Temporal lobe (tissue), 2 donors: ENCODE measurements around a stretch of chr13.

DNA sequence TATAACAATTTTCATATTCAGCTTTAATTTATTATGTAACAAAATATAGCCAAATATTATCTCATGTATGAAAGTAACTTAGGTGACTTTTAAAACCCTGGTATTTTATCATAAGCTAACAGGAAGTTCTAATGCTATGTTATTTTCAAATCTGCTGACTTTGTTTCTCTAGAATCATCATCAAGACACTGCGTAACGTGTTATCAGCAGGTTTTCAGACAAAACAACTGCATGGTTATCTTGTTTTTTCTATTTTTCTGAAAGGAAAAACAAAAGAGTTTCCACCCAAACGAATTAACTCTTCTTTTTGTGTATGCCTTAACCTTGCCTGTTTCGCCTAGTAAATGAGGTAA is 156.3 kb downstream of the TBC1D4 start:
- RAMPAGE, long total RNA: no peak

GRCh38 chr13:75458119-75458835 is 23.7 kb downstream of the TBC1D4 start:
- RAMPAGE, long total RNA: no peak

DNA sequence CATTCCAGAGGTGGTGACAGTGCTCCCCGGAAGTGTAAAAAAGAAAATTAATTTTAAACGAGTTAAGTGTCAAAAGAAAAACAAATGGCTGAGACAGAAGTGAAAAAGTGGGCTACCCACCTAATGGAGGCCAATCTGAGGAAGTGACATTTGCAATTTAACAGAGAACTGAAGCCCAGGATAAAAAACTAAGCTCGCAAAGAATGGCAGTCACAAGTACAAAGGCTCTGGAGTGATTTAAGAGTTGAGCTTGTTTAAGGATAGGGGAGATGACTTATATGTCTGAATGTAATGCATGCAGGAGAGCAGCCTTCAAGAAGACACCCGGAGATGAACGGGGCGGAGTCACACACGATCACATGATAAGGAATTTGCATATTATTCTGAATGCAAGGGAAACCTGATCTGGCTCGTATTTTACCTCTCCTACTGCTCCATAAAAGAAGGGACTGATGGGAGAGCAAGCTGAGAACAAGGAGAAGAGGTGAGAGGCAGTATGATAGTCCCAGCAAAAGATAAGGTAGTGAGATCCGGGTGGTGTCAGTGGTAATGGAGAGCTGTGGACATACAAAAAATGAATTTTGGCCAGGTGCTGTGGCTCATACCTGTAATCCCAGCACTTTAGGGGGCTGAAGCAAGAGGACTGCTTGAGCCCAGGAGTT is 12.9 kb downstream of the TBC1D4 start:
- RAMPAGE, long total RNA: no peak

DNA sequence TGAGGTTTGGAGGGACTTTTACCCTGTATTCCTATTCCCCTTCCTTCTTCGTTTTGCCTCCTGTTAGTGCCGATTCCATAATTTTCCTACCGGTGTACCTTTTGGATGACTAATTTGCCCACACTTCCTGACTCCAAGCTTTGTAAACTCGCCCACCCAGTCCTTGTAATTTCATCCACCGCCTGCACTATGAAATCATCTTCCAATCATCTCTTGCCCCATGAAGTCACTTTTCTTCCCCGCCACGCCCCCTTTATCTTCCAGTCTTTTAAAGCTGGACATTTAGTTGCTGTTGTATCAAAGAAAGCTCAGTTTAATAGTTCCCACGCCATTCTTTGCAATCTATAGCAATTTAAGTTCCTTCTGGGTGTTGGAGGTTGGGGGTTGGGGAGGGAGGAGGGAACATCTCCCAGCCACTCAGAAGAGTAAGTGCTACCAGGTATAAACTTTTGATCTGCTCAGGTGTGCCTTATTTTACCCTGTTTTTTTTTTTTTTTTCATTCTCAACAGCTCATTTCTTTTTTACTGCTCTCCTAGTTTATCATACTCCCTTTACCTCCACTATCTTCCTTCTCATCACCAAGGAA is 741 bp downstream of the UCHL3 start:
- RAMPAGE, long total RNA: no peak

- RAMPAGE, long total RNA: no peak
Measured at GRCh38 chr13:75635186-75636071, 701 bp upstream of the LMO7 start.

DNA sequence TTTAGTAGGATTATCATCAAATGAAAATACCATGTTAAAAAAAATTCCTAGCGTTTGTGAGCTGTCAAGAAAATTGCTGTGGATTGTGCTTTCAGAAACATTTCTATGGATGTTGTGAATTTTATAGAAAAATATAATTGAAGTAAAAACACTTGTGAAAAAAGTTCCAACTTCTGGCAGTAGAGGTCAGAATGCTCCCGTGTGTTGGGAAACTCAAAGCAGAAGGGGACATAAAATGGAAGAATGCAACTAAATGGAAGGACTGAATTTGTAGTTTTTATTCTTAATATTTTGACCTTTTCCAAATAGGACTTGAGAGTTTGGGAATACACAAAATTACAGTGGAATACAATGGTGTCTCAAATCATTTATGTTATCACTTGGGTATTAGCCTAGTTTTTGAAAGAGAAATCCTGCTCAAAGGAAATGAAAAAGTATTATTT is 38.3 kb downstream of the LMO7 start:
- RAMPAGE, long total RNA: no peak

GRCh38 chr13:76019395-76020173 is 383.5 kb downstream of the LMO7 start:
- RAMPAGE, long total RNA: no peak

GRCh38 chr13:76764111-76765070 is 121.8 kb downstream of the KCTD12 start:
- RAMPAGE, long total RNA: no peak

DNA sequence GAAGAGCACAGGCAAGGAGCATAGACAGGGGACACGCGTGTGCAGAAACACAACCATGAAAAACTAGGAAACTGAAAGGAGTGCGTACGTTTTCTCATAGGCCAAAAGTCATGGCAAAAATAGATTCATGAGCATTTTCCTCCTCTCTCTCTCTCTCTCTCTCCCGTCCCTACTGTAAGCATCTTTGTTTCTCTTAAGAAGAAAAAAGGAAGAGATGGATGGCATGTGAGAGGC is 60.4 kb downstream of the KCTD12 start:
- RAMPAGE, long total RNA: no peak

DNA sequence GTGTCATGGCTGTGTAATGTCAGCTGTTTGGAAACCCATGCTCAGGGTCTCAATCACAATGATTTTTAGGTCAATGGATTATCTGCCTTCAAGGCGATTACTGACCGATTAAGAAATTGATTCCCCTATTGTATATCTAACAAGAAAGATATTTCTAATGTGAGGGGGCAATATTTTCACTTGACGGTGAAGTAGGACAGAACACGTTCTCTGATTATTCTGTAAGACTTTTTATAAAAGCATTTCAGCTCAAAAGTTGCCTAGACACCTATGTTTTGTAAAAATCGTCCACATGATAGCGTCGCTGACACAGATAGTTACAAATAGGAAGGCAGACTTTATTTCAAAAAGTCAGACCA is 20.6 kb downstream of the KCTD12 start:
- RAMPAGE, long total RNA: no peak

GRCh38 chr13:77067456-77067965 is 40.6 kb upstream of the FBXL3 start:
- RAMPAGE, long total RNA: no peak

DNA sequence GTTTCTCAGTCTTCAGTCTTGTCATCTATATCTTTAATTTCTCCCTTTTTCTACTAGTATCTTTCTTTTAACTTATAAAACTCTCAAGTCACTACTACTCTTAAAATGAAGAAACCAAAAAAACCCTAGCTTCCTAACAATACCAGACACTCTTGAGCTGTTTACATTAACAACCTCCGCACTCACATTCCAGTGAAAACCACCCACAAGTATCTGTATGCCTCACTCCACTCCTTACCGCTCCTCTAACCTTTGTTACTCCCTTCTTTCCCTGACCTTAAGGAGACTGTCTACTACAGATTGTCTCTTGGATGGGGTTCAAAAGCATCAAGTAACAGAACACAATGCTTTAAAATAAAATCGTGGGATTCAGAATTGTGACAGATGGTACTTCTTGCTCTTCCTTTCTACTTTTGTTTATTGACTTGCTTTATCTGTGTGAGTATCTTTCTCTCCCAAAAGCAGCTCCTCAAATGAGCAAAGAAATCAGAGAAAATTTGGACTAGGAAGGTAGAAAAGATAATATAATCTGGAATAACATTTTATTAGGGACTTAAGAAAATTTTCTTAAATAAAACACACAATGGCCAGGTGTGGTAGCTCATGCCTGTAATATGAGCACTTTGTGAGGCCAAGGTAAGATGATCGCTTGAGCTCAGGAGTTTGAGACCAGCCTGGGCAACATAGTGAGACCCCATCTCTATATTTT is 110.1 kb upstream of the FBXL3 start:
- RAMPAGE, long total RNA: no peak

DNA sequence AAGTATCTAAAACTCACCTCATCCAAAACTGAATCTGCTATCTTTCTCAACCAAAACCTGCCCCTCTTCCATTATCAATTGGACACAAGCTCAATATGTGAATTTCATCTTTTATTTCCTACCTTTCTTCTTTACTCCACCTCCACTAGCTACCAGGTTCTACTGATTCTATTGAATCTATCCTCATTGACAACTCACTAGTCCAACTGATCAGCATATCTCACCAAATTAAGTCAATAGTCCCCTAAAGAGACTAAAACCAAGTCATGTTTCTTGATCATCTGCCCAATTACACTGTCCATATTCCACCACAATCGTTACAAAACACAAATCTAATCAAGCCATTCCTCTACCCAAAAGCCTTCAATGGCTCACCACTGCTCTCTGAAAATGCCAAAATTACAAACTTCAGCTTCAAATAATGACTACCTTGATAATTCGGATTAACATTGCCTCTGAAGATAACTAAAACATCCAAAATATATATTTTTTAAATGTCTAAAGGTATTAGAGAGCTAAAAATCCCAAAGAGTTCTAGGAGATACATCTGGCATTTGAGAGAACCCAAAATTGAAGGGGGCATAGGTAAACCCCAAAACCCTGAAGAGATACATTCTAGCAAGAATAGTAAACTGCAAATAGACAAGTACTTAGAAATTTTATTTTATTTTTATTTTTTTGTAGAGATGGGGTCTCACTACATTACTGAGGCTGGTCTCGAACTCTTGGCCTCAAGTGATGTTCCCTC is 122.9 kb upstream of the FBXL3 start:
- RAMPAGE, long total RNA: no peak

- RAMPAGE, long total RNA: no peak
Measured at GRCh38 chr13:77155813-77156382, 128.9 kb upstream of the FBXL3 start.

- RAMPAGE, long total RNA: no peak
Measured at GRCh38 chr13:77261114-77261648, 65.7 kb downstream of the MYCBP2 start.

- RAMPAGE, long total RNA: no peak
Measured at GRCh38 chr13:77330214-77330653, 3.3 kb upstream of the MYCBP2 start.

- RAMPAGE, long total RNA: no peak
Measured at GRCh38 chr13:77698200-77699366, 1.1 kb downstream of the SLAIN1 start.

- RAMPAGE, long total RNA: no peak
Measured at GRCh38 chr13:77767272-77768086, 70.0 kb downstream of the SLAIN1 start.

- RAMPAGE, long total RNA: no peak
Measured at GRCh38 chr13:78867839-78868201, 208.9 kb upstream of the OBI1 start.

GRCh38 chr13:79368620-79369026 is 37.4 kb downstream of the RBM26 start:
- RAMPAGE, long total RNA: no peak